OCI-LY7 (cell line): ENCODE results near the genes KRTAP26-1, KRTAP13-4, KRTAP19-4 and KRTAP20-4.

DNA sequence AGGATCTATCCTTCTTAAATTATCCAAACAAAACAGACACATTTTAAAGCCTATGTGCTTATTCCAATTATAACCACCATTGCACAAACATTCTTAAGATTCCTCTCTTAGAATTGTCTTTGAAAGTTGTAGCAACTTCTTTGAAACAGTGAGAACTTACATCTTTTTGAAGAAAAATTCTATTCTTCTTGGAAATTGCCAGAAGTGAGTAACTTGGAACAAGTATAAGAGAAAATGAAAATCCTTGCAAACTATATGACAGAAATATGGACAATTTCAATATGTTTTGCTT lies at the start of gene KRTAP26-1:
Gene KRTAP26-1, minus strand, starts transcription at position 15 of the 292 bp plus-strand sequence.
- PRO-cap = no peak
- RAMPAGE, long total RNA = no peak

GRCh38 chr21:30348175-30348572 lies 232 bp downstream of the KRTAP23-1 start:
- PRO-cap = no peak
- RAMPAGE, long total RNA = no peak

- PRO-cap = no peak
- RAMPAGE, long total RNA = no peak
Measured at GRCh38 chr21:30429928-30430520, at the start of gene KRTAP13-4. Gene KRTAP13-4 (plus strand): TSS chr21:30430220.

DNA sequence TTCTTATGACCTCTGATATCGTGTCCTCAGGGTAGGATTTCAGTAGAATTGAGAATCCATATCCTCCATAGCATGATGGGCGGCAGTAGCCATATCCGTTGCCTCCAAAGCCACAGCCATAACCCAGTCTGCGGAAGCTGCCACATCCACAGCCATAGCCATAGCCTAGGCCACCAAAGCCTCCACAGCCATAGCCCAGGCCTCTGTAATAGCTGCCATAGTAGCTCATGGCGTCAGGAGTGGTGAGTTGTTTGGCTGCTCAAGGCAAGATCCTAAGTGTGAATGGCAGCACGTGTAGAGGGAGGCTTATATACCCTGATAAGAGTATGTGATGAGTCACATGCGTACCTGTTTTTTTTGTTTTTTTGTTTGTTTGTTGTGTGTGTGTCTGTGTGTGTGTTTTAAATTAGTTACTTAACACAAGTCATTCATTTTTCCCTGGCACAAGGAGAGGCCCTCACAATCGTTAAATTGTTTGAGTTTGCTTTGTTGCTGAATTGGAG lies at the start of gene KRTAP19-4:
Gene KRTAP19-4, minus strand, starts transcription at position 284 of the 503 bp plus-strand sequence.
- PRO-cap = no peak
- RAMPAGE, long total RNA = no peak

GRCh38 chr21:30620453-30620815 lies at the start of gene KRTAP20-4:
Gene KRTAP20-4 (plus strand): TSS chr21:30620627.
- PRO-cap = no peak
- RAMPAGE, long total RNA = no peak

- PRO-cap = bidirectional peak, plus-strand start at chr21:31772908, minus-strand start at chr21:31772706; bidirectional peak, plus-strand start at chr21:31773377, minus-strand start at chr21:31773125
- RAMPAGE, long total RNA = no peak
Measured at GRCh38 chr21:31772445-31773237, 40.7 kb upstream of the SCAF4 start.

GRCh38 chr21:32368314-32368823 lies 24.4 kb downstream of the URB1 start:
- PRO-cap = no peak
- RAMPAGE, long total RNA = no peak

GRCh38 chr21:32378666-32379487 lies 13.9 kb downstream of the URB1 start:
- PRO-cap = no peak
- RAMPAGE, long total RNA = no peak

GRCh38 chr21:32414864-32415816 lies 2.6 kb downstream of the EVA1C start:
- PRO-cap = no peak
- RAMPAGE, long total RNA = no peak

GRCh38 chr21:32463840-32464346 lies 51.4 kb downstream of the EVA1C start:
- PRO-cap = no peak
- RAMPAGE, long total RNA = no peak

GRCh38 chr21:32599342-32599940 lies 12.7 kb downstream of the CFAP298 start:
- PRO-cap = no peak
- RAMPAGE, long total RNA = no peak

- PRO-cap = no peak
- RAMPAGE, long total RNA = no peak
Measured at GRCh38 chr21:32611391-32612092, 635 bp downstream of the CFAP298 start.

GRCh38 chr21:33288007-33288712 lies 22.0 kb downstream of the IL10RB start:
- PRO-cap = no peak
- RAMPAGE, long total RNA = no peak

DNA sequence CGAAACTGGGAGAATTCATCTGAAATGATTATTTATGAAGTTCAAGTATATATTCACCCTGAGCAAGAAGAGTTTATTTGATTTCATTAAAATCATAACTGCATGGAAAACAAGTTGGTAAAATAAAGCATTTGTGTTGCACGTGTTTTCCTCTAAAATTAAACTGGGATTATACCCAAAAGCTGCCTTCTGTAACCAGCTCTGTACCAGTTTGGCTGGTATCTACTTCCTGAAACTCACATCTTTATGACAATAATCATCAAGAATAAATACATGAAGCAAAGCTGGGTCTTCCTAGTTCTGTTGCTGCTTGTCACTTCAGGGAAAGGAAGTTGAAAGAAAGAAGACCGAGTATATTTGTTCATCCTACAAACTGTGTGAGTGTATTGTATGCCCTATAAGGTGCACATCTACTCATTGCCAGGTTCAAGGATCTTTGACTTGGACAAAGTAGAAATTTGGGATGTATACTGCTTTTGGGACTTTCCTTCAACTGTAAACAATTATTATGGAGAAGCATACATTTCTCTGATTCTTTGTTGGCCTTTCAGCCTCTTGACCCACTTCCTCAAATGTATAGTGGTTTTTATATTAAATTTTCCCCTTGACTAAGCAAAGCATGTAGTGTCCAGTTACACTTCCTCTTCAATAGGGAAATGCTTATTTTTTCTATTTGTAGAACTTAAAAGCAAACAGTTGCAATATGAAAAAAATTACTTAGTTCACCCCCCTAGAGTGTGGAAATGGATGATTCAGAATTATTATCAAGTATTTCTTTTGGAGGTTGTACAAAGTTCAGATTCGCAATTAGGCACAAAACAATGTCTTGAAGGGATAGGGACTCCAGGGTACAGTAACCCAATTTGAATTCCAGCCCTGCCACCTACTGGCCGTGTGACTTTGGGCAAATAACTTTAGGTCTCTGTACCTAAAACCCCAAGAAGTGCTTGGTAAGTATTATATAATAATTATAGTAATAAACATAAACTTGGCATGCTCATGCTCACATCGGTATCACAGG lies 28.9 kb upstream of the IFNGR2 start:
- PRO-cap = bidirectional peak, plus-strand start at position 316 of the sequence, minus-strand start at position 248 of the sequence; bidirectional peak, plus-strand start at position 701 of the sequence, minus-strand start at position 562 of the sequence
- RAMPAGE, long total RNA = no peak

- PRO-cap = no peak
- RAMPAGE, long total RNA = no peak
Measured at GRCh38 chr21:33684692-33685586, 42.6 kb downstream of the ITSN1 start.

DNA sequence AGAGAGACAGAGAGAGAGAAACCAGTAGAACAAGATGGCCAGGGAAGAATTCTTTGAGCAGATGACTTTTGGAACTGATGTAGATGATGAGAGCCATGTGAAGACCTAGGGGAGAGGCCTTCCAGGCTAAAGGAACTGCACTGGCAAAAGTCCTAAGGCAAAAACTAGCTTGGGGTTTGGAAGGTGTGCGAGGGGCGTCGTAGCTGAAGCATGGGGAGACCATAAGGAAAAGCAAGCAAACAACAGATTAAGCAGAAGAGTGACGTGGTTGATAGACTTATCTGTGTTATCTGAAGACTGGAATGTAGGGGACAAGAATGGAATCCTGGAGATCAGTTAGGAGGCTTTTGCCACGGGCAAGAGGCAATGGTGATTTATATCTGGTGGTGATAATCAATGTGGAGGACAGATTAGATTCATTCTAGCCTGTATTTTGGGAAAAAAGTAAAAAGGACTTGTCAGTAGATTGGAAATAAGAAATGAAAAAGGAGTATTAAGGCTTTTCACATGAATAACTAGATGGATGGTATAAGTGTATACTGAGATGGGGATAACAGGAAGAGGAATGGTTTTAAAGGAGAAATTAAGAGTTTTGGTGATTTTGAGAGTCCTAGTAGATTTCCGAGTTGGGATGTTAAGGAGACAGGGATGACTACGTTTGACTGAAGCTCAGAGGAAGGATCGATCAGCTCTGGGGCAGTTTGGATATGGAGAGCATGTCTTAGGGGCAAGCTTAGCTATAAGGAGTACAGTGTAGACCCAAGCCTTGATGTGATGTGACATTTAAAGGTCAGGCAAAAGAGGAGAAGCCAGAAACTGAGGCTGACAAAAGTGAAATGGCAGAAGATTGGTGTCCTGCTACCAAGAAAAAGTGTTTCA lies 97.5 kb downstream of the ITSN1 start:
- PRO-cap = no peak
- RAMPAGE, long total RNA = no peak

DNA sequence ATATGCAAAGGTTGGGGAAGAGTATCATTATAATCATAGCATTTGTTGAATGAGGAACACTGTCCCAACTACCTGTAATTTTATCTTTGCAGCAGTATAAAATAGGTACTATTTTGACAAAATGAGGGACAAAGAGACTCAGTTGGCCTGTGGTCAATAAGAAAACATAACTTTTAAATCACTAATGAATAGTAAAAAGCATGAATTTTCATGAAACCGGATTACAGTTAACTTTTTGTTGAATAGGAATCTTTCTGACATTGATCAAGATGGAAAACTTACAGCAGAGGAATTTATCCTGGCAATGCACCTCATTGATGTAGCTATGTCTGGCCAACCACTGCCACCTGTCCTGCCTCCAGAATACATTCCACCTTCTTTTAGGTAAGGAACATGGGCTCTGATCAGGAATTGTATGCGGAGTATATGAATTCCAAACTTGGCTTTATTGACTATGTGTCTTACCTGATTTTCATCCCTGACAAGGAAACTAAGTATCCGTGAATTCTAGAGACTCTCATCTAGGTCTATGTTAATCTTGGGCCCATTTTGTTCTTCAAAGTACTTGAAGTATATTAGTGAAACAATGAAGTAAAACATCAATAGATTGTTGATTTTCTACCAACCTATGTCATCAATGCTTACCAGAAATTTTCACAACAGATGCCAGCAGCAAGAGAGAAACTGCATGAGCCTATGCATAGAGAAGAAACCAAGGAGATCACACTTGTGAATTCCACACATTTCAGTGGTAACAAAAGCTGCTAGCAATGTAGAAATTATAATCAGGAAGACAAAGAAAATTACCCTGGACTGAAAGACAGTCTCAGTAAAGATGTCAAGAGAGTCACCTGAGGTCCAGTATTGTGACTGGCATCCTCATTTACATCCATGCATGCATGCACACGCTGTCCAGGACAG lies 123.6 kb downstream of the ITSN1 start:
- PRO-cap = no peak
- RAMPAGE, long total RNA = no peak

GRCh38 chr21:33894752-33895178 lies 20.8 kb downstream of the ATP5PO start:
- PRO-cap = no peak
- RAMPAGE, long total RNA = no peak

GRCh38 chr21:33969500-33970125 lies 54.0 kb upstream of the ATP5PO start:
- PRO-cap = no peak
- RAMPAGE, long total RNA = no peak

DNA sequence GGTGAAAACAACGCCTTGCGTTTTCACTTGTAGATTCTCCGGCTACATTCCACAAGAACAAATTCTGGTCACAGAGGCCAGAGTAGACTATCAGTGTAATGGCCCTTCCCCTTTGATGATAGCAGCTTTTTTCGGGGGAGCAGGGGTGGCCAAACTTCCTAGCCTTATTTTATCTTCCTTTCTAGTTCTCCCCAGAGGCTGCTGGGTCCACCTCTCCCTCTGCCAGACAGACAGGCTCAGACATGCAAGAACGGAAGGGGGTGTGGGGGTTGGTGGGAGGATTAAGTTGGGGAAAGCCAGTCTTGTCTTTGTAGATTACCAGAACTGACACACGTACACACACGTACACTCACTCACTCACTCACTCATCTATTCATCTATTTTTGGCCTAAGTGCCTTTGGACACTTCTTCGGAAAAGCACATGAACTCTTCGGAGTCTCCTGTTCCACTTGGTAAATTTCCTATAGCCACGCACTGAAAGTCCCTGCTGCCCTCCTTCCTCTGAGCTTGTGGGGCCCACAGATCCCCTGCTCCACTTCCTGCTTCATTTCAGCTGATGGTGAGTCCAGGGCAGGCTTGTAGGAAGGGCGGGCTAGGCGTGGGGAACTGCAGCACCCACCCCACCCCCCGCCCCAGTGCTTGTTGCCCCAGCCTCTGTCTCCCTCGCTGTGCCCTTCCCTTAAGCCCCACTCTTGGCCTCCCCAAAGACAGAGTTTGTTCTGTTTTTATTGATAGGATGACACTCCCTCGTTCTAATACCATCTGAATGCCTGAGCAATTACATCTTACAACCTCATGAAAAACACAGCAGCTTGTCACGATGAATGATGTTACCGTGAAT lies 60.6 kb upstream of the ATP5PO start:
- PRO-cap = bidirectional peak, plus-strand start at position 548 of the sequence, minus-strand start at position 539 of the sequence
- RAMPAGE, long total RNA = no peak